Metanephros (tissue), 2 donors: ENCODE measurements around a stretch of chr1.

DNA sequence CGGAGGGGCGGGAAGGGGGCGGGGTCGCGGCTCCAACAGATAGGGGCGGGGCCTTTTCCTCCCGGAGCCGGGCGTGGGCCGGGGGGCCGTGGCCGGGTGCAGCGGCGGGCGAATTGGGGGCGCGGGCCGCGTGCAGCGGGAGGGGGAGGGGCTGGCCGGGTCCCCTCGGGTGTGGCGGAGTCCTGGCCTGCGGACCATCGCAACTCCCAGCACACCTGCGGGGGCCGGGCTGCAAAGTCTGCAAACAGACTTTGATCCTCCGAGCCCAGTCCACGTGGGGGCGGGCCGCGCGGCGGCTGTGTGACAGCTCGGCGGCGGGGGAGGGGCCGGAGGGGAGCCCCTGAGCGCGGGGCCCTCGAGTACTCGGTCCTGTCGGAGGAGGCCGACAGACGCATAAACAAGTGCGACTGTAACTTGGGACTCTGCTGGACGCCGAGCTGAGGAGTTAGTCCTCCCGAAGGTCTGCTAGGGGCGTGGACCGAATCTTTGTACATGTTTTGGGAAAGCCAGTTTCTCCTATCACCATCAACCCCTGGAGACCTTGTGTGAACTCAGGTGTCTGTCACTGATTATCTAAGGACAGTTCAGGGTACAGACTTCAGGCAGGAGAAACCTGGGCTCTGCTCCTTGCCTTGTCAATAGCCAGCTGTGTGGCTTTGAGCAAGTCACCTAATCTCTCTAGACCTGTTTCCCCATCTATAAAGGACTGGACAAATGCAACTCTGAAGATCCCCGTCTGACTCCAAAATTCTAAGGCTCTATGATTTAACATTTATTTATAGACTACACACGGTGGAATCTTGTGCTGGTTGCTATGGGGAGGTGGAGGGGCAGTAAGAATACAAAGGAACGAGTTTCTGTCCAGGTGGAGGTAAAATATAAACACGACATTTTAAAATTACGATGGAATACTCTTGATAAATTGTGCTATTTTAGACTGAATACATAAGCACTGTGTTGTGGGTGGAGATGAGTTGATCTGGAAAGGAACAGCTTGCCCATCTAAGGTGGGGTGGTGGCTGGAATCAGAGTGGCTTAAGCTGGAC is 717 bp upstream of the SLC30A1 start:
- RAMPAGE, long total RNA: no peak

- RAMPAGE, long total RNA: no peak
These were observed 28.0 kb upstream of the SLC30A1 start for GRCh38 chr1:211606806-211607442.

DNA sequence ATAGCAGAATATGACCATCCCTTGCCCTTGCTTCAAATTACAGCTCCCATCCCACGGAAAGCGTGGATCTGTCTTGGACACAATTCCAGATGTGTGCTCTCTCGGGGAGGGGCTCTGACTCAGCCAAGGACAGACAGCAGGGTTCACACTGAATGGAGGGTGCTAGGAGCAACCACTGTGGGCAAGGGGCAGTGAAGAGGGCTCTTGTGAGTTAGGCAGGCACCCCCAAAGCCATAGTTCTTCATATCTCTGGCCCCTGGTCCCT is 80.6 kb upstream of the LPGAT1 start:
- RAMPAGE, long total RNA: no peak

GRCh38 chr1:212255482-212256679 is 29.3 kb upstream of the PPP2R5A start:
- RAMPAGE, long total RNA: no peak

GRCh38 chr1:212284556-212285313 is 475 bp upstream of the PPP2R5A start:
- RAMPAGE, long total RNA: no peak

GRCh38 chr1:212434415-212435036 is 1.8 kb downstream of the NENF start:
- RAMPAGE, long total RNA: no peak

GRCh38 chr1:212444289-212444549 is 11.5 kb downstream of the NENF start:
- RAMPAGE, long total RNA: no peak

DNA sequence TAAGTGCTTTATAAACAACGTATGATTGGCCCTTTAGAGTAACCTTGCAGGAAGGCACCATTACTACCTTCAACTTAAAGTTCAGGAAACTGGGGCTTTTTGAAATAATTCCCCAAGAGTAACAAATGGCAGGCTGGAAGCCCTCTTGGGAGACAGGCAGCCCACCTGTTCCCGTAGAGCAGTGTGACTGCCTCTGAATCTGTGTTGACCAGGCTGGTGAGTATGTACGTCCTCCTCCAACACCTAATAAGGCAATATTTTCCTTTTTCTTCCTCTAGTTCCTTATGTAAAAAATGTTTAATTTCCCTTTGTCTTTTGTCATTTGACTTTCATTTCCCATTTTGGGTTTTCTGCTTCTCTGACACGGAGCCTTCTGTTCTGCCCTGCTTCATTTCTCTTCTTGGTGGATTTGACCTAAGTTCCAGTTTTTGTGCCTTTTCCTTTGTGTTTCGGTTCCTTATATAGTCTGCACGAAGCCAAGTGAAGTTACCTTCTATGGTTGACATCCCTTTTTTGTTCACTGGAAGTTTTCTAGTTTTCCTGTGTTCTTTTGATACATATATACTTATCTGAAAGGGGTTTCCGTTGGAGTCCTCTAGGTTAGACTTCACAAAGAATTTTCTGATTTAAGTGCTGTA is 65.8 kb upstream of the ATF3 start:
- RAMPAGE, long total RNA: no peak

DNA sequence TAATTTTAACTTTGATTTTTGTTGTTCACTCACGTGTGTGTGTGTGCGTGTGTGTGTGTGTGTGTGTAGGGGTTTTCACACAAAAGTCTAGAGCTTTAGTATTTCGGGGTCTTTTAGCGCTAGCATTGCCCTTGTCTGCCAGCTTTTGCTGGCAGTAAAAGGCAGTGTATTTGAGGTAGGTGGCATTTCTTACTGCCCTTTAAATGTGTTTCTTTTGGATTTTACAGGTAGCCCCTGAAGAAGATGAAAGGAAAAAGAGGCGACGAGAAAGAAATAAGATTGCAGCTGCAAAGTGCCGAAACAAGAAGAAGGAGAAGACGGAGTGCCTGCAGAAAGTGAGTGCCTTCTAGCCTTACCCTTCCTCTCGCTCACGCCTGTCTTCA is 6.4 kb upstream of the GARIN4 start:
- RAMPAGE, long total RNA: no peak

DNA sequence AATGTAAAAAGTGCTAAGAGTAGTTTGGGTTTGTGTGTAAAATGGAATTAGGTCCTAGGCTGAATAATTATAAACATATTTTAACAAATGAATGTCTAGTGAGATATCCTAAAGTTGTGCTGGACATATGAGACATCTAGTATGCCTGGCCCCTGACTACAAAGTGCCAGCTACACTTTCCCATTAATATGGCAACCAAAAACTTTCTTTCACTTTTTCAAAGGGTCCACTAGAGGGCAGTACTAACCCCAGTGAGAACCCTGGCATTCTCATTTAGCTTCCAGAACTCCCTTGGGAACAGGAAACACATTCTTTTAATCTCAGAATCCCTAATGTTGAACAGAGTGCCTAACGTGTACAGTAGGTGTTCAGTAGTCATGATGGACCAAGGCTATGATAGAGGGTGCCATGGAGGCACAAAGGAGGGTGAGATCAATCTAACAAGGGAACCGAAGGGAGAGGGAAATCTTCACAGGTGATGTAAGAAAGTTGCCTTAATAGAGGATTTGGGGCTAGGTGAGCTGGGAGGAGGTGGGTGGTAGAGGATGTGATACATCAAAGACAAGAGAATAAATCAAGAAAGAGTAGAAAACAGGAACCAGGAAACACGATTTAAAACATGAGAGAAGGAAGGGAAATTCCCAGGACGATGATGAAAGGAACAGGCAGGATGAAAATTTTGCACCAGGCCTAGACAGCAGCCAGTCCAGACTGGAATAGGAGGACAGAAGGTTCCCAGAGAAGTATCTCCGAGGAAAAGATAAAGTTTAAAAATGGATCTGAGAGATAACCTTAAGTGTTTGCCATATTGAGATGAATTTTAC is 41.6 kb downstream of the NSL1 start:
- RAMPAGE, long total RNA: no peak

GRCh38 chr1:212791184-212791630 is 370 bp downstream of the NSL1 start:
- RAMPAGE, long total RNA: no peak

- RAMPAGE, long total RNA: no peak
These were observed 33.6 kb upstream of the VASH2 start for GRCh38 chr1:212916459-212917482.

DNA sequence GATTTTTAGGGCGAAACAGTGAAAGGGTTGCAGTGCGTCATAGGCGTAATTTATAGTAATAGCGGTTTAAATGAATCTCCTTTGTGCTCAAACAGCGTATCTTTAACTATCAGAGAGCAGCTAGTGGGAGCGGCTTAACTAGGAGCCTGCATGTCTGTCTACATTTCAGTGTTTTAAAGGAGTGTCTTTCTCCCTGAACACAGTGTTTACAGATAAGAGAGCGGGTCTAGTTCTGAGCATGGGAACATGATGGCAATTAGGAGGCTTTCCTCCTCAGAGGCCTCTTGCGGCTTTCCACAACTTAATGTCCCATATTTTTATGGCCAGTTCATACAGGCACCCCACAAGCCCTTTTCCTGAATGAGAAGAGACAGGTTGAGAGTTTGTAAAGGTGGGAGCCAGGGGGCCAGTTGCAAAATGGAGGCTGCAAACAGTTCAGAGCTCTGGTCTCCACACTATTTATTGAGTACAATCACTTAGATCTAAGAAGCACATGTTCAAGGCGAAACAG is 5.7 kb upstream of the RPS6KC1 start:
- RAMPAGE, long total RNA: no peak

GRCh38 chr1:213996978-213998044 is 9.5 kb downstream of the PROX1 start:
- RAMPAGE, long total RNA: no peak

DNA sequence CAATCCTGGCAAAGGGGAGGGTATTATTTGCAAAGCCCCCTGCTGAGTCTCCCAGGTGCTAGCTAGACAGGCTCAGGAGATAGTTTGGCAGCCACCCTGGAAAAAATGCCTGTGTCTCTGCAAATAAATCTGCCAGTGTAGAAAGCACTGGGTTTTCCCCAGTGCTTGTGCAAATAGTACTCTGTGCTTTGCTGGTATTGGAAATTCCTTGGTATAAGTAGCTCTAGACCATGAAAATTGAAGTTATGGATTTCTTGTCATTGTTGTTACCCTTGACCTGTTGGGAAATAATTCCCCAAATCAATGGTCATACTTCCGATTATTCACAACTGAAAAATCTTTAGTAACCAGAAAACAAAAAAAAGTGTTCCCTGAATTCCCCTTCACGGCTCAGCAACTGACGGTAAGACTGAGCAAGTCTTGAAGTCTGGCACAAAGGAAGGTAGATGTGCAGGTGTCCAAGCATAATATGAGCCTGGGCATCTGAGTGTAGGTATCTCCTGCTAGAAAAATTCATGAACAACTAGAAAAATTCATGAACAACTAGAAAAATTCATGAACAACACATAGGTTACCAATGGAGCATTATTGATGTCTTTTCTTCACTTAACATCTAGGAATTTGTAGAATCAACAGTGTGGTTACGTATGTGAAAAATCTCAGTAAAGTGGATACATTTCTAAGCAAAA is 57.0 kb downstream of the PROX1 start:
- RAMPAGE, long total RNA: no peak

GRCh38 chr1:214216627-214217181 is 64.3 kb upstream of the SMYD2 start:
- RAMPAGE, long total RNA: no peak

DNA sequence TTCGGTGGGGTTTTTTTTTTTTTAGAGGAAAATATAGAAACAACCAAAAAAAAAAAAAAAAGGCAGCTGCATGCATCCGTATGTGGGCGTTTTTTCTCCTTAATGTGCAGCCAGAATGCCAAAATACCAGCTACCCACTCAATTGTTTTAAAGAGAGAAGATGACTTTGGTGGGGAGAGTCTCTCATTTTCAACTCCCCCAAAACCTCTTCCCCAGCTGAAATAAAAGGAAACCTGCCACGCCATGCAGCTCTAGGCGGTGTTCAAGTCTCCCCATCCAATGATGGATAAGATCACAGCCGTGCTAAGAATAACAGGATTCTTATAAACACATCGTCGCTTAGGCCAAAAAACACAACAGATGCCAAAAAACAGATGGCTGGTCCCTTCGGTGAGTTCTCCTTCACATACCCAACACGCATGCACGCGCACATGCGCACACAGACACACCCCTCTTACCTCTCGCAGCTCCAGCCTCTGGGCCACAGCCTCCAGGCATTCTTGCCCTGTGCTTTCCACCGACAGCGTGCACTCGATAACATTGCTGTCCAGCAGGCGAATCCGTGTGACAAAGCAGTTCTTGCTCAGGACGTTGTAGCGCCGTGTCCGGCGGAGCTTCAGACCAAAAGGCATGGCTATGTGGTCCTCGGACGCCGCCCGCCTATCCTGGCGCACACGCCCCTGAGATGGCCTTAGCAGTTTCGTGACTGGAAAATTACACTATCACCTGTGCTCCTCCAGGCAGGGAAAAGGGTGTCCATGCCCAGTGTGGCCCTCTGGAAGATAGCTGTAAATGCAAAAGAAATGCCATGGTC is 87.0 kb downstream of the PTPN14 start:
- RAMPAGE, long total RNA: no peak

DNA sequence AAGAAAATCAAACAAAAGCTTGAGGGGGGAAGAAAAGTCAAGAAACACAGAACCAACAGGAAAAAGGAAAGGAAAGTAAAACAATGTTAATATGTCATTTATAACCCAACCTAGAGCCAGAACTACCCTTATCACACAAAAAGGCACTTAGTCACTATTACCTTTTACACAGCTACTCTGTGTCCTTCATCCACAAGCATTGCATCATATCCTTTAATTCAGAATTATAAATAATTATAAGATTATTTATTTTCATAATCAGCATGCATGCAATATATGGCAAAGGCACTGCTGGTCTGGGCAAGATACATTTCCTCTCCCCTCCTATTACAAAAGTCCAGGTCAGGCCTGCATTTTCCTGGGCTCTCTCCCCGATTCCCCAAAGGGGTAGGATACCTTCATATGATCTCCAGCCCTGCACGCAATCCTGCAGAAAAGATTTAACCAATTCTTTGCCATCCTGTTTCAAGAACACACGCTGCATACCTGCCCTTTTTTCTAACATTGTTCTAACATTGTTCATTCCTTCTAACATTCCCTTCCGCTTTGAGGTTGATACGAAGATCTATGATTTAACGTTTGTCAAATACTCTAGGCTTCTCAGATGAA is 4.4 kb downstream of the PTPN14 start:
- RAMPAGE, long total RNA: no peak

- RAMPAGE, long total RNA: no peak
These were observed 1.4 kb downstream of the PTPN14 start for GRCh38 chr1:214549889-214550493.

- RAMPAGE, long total RNA: no peak
These were observed 43.4 kb downstream of the CENPF start for GRCh38 chr1:214646535-214646747.